Cardiac septum (tissue), 1 donor: ENCODE measurements around the gene SUMF1.

GRCh38 chr3:11581-12085, 184.9 kb upstream of the CHL1 start:
- PRO-cap = unidirectional peak, plus-strand start at chr3:11787

- PRO-cap = no peak
Observed at GRCh38 chr3:264562-265073, 68.1 kb downstream of the CHL1 start.

GRCh38 chr3:535796-536447, 339.4 kb downstream of the CHL1 start:
- PRO-cap = no peak

- PRO-cap = no peak
Observed at GRCh38 chr3:2870542-2871107, 239.5 kb downstream of the IL5RA start.

DNA sequence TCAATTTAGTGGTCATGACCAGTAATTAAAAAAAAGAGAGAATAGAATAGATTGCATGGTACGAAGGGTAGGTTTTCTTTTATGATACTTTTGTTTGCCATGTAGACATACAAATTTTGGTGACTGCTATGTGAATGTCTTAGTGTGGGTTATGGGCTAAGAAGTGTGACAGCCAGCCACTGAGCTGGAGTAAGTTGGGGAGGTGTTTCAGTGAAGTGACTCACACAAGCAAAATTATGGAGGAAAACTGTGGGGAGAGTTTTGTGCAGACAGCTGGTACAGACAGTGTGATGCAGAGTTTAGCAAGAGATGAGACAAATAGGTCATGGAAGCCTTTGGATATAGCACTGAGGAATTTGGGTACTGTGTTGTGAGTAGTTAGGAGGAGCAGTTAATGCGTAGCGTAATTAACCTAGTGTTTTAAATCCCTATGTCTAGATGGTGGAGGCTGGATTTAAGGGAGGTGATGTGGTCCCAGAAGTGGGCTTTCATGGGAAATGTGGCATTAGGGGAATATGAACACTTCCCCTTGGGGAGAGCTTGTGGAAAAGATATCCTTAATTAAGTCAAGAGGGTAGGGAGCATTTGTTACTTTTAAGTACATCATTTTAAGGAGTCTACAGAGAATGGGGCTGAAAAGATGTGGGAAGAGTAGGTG, 8.4 kb downstream of the TRNT1 start:
- PRO-cap = no peak

- PRO-cap = no peak
Observed at GRCh38 chr3:3162867-3163636, 16.4 kb downstream of the CRBN start.

GRCh38 chr3:4311375-4311976, 8.3 kb downstream of the SETMAR start:
- PRO-cap = no peak

DNA sequence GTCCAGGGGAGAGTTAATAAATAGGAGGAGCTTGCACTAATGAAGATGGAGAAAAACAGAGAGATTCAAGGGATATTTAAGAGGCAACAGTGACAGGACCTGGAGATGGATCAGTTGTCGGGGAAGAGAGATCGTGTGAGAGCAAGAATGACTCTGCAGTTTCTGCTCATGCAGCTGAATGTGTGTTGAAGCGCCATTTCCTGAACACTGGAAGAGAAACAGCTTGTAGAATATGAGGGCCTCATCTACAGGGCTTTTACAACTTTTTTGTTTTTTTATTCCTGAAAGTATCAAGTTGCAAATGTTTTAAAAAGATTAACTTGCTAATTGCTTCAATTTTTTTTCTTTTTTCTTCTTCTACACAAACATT, 37.4 kb downstream of the SETMAR start:
- PRO-cap = no peak

- PRO-cap = bidirectional peak, plus-strand start at chr3:4467325, minus-strand start at chr3:4467264
Observed at GRCh38 chr3:4466672-4467638, at the start of gene SUMF1. Gene SUMF1 (minus strand): TSS chr3:4467269.

- PRO-cap = bidirectional peak, plus-strand start at chr3:4751801, minus-strand start at chr3:4751618
Observed at GRCh38 chr3:4750701-4751706, 228.2 kb upstream of the BHLHE40 start.

DNA sequence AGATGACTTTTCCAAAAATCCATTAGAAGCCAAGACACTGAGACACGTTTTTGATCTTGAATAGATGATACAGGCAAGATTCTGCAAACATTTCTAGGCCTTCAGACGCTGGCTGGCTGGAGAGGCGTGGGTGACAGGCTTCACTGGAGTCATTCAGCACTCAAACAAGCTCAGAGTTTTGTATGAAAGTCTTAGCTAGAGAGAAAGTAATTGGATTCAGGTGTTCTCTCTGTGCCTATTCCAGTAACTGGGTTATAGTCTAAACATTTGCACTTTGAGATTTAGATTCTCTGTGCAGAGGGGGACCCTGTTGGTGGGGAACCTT, 147.7 kb upstream of the BHLHE40 start:
- PRO-cap = no peak

DNA sequence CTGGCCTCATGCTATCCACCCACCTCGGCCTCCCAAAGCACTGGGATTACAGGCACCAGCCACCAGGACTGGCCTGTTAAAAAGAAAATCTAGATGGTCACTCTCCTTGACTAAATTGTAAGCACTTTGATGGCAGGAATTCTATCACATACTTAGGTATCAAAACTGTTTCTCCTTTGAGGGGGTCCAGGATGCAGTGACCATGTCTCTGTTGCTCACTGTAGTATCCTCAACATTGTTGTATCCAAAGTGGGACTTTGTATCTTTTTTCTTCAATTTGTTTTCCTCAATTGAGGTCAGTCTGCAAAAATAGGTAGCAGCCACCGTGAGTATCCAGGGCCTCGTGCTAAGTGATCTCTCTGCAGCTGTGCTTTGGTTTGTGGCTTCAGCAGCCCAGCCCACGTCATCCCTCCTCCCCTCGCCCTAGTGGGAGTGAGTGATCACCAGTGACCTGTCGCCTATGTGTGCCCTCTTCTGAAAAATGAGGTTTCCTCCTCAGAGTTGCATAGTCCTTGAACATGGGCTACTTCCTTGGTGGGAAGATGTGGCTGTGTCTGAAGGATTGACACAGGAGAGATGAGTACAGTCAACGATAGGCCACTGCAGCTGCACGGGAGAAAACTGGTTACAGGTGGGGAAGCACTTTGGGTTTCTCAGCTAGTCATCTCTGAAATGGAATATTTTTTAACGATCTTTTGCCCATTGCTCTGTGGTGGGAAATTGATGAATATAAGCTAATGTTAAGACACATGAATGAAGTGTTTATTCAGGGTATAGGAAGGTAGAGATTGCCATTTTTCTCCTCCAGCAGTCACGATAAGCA, 144.9 kb upstream of the BHLHE40 start:
- PRO-cap = unidirectional peak, minus-strand start at position 352 of the sequence

GRCh38 chr3:4976709-4977835, 2.2 kb upstream of the BHLHE40 start:
- PRO-cap = bidirectional peak, plus-strand start at chr3:4977242, minus-strand start at chr3:4977078; bidirectional peak, plus-strand start at chr3:4977796, minus-strand start at chr3:4977720

DNA sequence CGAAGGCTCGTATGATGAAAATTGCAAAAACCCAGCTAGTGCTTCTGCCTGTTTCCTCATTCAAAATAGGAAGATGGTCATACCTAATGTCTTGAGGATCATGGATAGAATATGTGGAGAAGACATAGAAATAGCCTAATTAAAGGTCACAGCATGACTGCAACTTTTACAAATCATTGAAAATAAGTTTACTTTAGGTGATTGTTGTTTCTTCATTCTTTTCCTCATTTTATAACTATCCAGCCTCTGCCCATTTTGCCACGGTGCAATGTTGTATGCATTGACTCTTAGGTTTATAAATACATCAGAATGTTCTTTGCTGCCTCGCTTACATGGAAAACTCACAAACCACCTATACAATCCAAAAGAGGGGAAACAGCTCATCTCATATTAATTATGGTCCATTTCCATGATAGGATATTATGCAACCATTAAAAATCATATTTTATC, 3.0 kb downstream of the BHLHE40 start:
- PRO-cap = no peak

- PRO-cap = no peak
Observed at GRCh38 chr3:4983215-4983868, 4.1 kb downstream of the BHLHE40 start.

GRCh38 chr3:5181060-5182425, 6.0 kb upstream of the EDEM1 start:
- PRO-cap = no peak

GRCh38 chr3:5216264-5217366, 29.1 kb downstream of the EDEM1 start:
- PRO-cap = no peak

GRCh38 chr3:6531093-6531652, 329.7 kb upstream of the GRM7 start:
- PRO-cap = no peak

- PRO-cap = no peak
Observed at GRCh38 chr3:7024002-7024440, 163.1 kb downstream of the GRM7 start.

- PRO-cap = unidirectional peak, plus-strand start at chr3:7505311
Observed at GRCh38 chr3:7505152-7505512, 644.2 kb downstream of the GRM7 start.